ENCODE measurements around the genes POU2AF2, POU2AF3, BCO2 and ZW10.

DNA sequence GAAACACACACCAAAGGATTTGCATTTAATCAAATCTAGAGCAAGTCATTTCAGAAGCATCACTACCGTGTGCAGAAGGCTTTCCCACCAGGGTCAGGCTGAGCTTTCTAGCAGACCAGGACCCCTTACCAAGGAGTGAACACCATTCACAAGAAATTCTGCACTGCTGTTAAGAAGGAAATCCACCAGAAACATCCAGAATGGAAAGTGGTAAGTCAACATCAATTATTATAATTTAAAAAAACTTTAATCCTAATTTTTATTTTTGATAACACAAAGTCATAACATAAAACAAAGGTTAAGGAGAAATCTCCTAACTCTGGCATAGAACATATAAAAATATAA lies at the start of gene POU2AF2:
TSS of gene POU2AF2 (plus strand) at position 72 of the 345 bp plus-strand sequence.
- PRO-cap, result no peak

DNA sequence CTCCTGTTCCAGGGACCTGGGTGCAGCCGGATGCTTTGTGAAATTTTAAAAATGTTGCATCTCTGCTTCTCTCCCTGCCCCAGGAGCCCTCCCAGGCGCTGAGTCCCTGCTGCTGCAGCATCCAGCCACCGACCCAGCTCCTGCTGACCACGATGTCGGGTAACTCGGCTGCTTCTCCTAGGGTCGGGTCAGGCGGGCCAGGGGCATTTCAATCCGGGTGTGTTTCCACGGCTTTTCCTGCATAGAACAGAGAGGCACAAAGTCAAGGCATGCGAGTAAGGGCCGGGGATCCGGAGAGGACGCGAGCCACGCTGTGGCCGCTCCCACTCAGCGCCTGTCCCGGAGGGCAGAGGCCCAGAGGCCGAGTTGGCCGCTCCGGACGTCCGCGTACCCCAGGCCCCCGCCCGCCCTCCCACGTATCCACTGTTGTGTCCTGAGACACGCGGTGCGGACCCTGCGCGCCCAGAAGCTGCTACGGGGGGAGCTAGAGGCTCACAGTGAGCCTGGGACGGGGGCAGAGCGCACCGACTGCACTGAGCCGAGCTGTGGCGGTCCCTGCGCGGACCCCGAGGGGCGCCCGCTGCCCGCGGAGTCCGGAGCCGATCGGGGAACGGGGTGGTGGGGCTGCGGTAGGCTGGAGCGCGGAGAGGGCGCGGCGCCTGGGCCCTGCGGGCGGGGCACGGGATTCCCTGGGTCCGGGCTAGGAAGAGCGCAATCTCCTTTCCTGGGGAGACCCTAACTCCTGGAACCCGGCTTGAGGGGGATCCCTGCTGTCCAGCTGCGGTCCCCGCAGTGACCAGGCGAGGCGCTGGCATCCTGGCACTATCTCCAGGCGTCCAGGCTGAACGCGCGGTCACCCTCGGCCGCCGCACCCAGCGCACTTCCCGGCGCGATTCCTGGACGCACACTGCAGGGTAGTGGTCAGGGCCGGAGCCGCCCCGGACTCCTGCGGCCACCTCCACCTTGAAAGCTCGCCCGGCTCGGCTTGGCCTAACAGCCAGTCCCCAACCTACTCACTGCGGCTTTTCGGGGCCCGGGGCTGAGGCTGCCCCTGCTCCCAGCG lies at the start of gene POU2AF3:
TSS of gene POU2AF3 (plus strand) at position 117 of the 1,063 bp plus-strand sequence.
- PRO-cap, result bidirectional peak, plus-strand start at position 880 of the sequence, minus-strand start at position 794 of the sequence

DNA sequence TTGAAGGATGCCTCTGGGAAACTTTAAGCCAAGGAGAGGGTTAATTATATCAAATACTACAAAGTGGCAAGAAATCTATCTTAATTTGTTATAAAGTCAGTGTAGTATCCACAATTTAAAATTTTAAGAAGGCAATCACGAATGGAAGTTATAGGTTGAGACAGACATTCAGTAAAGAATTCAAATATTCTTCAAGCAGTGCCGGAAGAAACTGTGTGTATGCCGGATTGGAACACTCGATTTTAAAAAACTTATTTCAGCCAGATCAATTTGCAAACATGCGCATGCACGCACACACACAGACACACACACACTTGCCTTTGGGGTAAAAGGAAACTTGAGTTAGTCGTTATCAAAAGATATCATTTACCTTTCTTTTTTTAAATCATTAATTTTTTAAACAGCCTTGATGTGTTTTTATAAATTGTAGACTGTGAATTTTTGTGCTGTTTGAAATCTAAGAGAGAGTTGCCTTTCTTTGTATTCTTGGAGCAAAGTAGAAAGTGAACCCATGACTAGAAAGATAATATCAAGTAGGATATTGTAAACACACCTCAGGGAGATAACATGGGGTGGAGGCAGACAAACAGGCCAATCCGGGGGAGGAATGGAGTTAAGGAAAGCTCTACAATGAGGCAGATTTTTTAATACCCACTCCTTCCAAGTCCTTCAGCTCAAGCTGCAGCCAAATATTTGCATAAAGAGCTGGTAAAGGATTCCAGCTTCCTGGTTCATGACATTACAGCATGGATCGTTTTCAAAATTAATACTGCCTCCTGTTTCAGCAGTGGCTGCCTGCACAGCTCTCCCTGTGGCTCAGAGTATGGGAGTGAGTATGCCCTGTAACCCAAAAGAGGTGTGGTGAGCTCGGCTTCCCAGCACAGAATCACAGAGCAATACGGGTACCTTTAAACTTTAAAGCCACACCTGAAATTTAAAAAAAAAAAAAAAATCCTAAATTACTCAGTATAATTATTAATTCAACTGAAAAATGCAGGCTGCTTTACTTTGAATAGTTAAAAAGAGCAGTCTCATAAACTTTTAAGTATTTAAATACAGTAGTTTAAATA lies 4.9 kb downstream of the POU2AF3 start:
- PRO-cap, result no peak

DNA sequence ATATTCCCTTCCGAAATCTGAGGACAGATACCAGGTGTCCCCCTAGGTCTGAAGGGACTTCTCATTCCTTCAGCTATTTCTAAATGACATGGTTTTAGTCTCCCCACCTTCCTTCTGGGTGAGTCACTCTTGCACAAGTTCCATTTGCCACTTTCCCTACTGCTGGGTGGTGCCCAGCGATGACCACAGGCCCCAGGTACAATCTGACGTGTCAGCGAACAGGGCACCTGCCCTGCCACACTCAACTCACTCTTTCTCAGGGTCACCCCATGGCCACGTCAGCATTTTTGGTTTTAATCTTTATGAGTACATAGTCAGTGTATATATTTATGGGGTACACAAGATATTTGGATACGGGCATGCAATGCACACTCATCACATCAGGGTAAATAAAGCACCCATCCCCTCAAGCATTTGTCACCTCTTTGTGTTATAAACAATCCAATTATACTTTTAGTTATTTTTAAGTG lies 17.2 kb downstream of the POU2AF1 start:
- PRO-cap, result no peak

DNA sequence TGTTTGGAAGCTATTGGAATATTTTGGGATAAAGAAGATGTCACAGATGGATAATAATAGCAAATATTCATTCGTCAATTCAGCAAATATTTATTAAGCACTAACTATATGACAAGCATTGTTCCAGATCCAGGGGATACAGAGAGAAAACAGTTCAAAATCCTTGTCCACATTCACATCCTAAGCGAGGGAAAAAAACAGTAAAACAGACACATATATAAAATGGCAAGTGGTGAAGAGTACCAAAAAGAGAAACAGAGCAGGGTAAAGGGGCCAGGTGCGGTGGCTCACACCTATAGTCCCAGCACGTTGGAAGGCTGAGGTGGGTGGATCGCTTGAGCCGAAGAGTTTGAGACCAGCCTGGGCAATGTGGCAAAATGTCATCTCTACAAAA lies 59.9 kb downstream of the SIK2 start:
- PRO-cap, result no peak

DNA sequence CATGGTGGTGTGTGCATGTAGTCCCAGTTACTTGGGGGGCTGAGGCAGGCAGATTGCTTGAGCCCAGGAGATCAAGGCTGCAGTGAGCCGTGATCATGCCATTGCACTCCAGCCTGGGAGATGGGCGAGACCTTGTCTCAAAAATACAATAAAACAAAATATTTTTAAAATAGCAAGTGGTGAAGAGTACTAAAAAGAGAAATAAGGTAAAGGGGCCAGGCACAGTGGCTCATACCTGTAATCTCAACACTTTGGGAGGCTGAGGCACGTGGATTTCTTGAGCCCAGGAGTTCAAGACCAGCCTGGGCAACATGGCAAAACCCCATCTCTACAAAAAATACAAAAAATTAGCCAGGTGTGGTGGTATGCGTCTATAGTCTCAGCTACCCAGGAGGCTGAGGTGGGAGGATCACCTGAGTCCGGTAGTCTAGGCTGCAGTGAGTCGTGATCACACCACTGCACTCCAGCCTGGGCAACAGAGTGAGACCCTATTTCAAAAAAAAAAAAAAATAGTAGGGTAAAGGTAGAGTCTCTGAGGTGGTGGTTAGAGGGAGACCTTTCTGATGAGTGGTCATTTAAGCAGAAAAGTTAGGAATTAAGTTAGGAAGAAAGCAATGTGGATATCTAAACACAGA lies 60.6 kb downstream of the SIK2 start:
- PRO-cap, result no peak

GRCh38 chr11:111718344-111719152 lies 47.6 kb downstream of the PPP2R1B start:
- PRO-cap, result no peak

DNA sequence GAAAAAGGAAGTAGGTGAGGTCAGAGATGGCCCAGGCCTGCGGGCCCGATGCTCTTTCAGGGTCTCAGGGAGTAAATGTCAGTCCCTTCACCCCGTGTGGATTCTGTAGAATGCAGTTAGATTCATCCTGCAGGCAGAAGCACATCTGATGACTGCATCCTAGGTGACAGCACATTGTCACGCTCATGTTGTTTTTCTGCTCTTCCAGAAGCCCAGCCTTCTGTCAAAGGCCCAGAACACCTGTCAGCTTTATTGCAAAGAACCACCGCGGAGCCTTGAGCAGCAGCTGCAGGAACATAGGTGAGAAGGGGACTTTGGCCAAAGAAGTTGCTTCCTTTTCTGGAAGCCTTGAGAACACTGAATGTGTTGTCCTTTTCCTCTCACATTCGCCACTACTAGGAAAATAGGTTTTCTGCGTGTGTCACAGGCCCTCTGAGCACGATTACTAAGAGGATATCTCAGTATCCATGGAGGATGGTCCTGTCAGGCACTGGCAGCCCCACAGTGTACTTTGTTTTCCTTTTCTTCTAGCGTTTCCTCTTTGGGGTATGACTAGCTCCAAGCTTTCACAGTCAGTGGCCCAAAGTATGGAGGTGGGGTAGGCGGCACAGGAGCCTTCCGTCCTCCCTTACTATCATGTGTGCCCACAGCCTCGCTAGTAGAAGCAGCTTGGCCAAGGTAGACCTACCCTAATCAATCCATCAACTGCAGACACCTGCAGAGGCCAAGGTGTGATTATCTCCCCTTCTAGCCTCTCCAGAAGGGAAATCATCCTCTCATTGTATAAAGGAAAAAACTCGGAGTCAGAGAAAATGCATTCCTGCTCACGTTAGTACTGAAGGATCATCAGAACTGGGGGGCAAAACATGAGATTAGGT lies 43.5 kb downstream of the PPP2R1B start:
- PRO-cap, result no peak

DNA sequence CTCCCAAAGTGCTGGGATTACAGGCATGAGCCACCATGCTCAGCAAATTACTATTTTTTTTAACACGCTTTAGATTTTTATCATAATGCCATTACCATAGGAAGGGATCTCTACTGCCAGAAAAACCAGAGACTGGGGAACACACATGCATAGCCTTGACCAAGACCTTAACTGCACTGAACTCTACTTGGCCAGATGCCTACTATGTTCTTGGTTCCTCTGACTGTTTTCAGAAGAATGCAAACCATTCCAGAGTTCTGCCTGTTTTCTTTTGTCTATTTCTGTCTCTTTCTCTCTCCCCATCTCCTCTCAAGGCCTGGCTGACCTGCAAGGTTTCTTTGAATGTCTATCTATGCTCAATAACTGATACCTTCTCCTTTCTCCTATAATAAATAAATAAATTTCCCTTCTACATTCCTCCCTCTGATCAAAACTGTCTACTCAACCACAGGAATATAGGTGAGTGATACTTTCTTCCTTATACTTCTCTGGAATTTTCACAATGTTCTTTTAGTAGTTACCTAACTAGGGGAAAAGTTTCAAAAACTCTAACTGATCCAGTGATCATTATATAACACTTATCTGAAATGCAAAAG lies 20.8 kb downstream of the PPP2R1B start:
- PRO-cap, result no peak

DNA sequence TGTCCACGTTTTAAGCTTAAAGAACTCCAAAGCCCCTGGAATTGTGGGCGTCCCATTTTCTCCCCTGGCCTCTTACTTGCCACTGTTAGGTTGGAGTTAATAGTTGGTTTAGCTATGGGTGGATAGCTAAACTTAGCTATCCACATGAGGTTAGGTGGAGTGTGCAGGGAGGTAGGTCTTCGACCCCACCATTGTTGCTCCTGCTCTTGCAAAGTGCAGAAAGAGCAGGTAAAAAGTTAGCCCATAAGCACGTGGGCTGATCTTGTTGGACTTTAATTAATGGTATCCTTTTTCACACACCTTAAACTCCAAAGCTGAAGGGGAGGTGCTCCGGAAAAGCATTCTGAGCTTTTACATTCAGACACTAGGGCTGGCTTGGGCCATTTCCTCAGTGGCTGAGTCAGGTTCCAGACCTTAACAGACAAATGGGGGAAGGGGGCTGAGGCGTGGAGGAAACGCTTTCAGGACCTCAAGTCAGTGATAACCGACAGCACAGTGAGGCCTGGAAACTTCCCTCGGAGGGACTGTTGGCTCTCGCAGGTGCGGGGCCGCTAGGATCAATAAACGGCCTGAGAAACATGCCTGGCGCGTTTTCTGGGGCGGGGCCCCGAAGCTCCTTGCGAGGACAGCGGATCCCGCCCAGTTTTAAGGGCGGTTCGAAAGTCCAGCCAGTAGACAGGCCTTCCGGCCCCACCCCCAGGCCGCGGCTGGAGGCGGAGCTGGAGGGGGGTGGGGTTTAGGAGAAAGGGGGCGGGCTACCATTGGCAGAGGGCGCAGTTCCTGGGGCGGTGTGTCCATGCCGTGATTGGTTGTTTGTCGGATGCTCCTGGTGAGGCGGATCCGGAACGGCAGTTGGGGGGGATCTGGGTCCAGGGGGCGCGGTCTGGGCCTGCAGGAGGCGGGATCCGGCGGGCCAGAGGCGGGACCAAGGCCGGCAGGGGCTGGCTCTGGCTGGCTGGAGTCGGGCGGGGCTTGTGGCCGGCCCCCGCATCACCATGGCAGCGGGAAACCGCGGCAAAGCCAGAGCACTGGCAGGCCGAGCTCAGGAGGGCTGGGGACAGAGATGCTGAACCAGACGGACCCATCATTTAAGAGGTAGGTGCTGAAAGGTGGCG lies 7.9 kb downstream of the C11orf52 start:
- PRO-cap, result bidirectional peak, plus-strand start at position 384 of the sequence, minus-strand start at position 390 of the sequence; bidirectional peak, plus-strand start at position 852 of the sequence, minus-strand start at position 647 of the sequence; unidirectional peak, plus-strand start at position 1,023 of the sequence

GRCh38 chr11:111938041-111939396 lies 1.4 kb downstream of the DIXDC1 start:
- PRO-cap, result no peak

DNA sequence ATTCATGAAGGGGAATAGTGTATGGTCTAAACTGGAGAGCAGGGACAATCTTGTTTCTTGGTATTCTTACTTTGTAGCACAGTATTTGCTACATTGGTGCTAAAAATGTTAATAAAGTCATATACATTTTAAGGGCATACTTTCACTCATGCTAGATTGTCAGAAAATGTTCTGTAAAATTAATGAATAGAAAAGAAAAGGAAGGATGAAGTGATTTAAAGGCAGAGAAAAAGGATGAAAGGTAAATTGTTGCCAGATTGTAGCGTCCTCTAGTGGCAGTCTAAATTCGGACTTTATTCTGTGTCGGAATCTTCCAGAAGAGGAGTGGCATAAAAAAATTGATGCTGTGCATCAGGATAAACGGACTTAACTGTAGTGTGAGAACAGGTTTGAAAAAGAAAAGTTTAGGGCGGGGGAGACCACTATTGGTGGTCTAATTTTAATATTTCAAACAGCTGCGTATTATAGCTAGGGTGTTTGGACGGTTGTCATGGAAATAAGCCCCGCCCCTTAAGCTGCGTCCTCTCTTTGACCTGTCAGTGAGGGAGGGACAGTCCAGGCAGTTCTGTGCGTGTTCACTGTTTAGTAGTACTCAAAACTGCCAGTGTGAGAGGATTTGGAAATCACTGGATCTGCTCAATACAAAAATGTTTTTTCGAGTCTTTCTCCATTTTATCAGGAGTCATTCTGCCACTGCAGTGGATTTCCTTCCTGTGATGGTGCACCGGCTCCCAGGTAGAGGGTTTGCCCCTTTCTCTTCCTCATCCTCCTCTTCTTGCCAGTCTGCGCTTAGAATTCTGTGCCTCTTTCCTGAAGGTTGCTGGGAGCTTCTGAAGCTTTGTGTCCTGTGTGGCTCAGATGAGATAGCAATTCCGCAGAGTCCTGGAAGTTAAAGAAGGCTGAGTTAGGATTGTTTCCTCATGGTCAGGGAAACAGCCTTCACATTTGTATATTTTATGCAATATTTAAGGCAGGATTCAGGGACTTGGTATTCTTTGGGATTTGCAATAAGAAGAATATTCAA lies at the start of gene BCO2:
TSS of gene BCO2 (plus strand) at position 558 of the 1,024 bp plus-strand sequence.
- PRO-cap, result unidirectional peak, plus-strand start at position 562 of the sequence

- PRO-cap, result no peak
Observed at GRCh38 chr11:112175979-112176539, 747 bp downstream of the BCO2 start.

DNA sequence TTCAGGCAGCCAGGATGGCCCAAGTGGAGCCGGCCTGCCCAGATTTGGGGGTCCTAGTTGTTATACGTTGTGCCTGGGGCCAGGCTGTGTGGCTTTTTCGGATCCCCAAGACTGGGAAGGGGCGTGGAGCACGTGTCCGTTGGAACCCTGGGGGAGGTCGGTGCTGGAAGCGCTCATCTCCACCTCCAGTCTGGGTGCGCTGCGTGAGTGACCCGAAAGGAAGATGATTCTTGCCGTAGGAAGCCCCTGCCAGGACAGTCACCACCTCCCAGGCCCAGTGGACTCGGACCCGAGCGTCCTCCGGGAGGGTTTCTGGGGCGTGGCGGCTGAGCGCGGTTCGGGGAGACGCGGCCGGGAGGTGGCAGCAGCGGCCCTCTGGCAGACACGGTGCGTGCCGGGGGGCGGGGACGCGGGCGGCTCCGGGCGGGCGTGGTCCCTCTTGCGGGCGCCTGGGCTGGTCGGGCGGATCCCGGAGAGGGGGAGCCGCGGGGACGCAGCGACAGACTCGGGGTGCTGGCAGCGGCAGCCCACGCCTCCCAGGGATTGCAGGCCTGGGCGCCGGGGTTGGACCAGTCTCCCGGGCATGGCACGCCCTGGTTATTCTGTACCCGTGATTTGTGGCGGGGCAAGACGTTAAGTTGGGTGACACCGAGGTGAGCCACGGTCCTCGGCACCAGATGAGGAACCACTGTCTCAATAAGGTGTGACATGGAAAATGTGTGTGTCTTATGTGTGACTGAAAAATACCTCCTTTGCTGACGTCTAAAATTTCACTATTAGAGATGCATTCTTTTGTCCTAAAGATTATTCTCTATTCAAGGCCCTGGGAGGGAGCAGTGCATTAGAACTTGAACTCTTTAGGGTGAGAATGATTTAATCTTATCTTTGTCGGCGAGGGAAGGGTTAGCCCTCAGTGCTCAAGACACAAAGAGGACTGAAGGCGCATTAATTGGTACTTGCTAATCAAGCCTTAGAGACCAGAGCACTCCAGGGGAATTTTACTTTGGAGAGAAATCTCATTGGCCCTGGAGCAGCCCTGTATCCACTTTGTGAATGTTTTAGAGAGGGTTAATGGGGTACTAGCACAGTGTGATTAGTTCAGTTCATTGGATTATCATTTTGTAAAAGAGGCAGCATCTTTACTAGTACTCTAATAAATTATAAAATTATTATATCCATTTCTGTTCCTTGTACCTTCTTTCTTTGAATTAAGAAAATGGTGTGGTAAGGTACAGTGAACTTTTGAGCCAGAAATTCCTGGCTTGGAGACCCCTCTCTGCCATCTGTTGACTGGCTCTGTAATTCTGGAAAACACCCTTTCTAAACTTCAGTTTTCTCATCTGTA lies 29.6 kb upstream of the PLET1 start:
- PRO-cap, result bidirectional peak, plus-strand start at position 502 of the sequence, minus-strand start at position 314 of the sequence

DNA sequence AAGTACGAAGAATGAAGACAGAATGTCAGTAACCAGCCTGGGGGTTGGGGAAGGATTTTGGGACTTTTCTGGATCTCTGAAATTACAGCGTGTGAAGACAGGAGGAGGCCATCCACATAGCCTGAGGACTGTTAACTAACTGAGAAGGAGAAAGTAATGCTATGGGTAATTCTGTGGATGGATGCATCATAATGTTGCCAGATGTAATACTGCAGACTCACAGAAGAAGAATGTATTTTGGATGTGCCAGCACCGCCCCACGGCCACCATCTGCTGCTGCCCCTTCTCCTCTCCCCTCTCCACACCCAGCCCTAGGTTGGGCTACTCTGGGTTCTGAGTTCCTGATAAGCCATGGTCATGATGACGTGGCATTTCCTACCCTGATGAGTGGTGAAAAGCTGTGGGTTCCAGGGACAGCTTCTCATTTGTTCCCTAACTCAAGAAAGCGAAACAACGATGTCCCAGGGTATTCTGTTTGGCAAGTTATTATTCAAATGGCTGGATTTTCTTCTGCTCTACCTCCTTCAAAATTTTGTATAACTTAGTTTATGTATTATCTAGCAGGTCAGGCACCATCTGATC lies 124.1 kb upstream of the TTC12 start:
- PRO-cap, result no peak

- PRO-cap, result bidirectional peak, plus-strand start at chr11:113773836, minus-strand start at chr11:113773692
Observed at GRCh38 chr11:113773433-113774398, at the start of gene ZW10. TSS of gene ZW10 (minus strand) at chr11:113773692.

DNA sequence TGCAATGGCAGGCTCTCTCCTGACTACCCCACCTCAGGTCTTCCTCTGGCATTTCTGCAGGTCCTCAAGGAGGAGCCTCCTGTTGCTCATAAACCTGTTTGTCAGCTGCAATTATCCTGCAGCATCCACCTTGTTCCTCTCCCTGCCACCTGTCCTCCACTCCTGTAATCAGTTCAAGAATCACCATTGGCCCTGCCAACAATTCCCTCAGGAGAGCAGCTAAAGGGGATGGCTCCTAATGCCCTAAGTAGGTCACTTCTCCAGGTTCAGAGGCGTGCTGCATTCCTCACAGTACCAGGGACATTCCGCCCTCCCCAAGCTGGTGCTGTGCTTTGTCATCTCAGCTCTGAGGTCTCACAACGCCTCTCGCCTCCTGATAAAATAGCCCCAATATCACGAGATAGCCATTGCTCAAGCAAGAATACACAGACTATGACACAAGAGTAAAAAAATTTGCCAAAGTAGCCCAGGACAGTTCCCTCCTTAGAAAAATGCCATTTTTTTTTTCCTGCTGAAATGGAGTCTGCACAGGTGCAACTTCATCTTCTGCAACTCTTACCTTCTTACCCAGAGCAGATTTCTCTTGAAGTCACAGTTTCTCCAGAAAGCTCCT lies 2.2 kb downstream of the CLDN25 start:
- PRO-cap, result no peak

- PRO-cap, result no peak
Observed at GRCh38 chr11:114058330-114059234, 929 bp upstream of the ZBTB16 start.

DNA sequence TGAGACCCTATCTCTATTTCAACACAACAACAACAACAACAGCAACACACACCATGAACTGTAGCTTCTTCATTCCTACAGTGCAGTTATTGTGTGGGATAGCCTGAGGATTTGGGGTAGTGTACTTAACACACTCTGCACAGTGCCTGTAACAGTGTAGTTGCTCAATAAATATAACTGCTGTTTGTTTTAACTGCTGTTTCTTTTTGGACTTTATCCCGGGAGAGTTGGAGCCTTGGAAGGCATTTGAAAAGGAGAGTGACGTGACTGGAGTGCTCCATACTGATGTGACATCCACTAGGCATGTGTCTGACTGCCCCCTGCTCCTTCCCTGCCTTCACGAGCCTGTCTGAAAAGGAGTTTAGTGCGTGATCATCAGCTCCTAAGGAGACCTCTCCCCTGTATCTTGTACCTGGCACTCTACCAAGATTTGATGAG lies 22.8 kb downstream of the ZBTB16 start:
- PRO-cap, result no peak

DNA sequence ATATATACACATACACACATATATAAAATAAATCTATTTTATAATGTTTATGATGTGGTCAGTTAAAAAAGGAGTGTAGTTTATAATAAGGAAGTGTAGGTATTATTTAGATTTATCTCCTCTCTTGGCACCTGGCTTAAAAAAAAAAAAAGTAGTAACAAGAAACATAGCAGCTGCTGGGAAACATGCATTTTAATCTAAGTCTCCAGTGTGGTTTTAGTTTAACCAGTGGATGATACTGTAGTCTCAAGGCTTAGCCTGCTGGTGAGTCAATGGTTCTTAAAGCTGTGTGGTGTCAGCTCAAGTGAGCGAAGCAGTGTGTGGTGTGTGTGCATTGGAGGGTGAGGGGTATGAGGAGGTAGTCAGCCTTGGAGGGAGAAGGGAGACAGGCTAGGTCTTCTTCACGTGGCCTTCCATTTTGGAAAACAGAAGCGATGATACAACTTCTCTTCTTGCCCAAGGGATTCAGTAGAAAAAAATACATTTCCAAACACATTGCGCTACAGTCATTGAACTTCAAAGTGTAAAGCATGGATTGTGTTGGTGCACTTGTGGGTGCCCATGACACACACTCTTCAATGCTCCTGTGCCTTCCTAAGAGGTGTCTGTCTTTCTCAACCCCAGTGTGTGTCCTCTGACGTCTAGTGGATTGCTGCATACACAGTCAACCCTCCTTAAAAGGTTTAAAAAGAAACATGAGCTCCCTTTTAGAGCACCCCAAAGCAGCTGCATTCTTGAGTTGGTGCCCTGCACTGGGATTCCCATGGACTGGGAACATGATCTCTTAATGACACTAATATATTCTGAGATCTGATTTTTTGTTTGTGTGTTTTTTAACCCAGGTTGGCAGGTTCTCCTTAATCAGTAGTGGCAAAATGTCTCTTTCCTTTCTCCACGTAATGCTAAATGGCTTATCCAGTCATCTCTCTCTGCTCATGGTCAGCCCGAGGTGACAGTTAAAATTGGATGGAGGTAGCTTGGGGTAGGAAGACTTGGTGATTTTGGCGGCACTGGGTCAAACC lies 40.1 kb downstream of the ZBTB16 start:
- PRO-cap, result no peak